Left cardiac atrium (tissue), 1 donor: ENCODE results near the gene HECTD2.

DNA sequence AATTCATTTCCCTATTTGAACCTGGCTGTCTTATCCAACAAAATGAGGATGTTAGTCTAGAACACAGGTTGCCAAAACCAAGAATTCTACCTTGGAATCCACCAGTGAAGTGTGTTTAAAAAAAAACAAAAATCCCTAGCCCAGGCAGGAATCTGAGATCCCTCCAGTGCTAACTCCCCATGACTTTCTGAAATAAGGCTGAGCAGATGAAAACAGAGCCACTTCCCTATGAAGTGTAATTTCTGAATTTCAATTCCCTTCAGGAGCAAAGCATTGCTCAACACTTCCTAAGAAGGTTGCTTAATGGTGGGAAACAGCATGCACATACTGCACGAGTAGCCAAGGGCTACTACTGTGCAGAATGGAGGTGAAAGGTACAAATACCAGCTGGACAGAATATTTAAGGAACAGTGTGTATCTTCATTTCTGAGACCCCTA, 9.6 kb downstream of the LIPA start:
- PRO-cap = no peak

GRCh38 chr10:89250648-89251668, 617 bp downstream of the LIPA start:
- PRO-cap = no peak

DNA sequence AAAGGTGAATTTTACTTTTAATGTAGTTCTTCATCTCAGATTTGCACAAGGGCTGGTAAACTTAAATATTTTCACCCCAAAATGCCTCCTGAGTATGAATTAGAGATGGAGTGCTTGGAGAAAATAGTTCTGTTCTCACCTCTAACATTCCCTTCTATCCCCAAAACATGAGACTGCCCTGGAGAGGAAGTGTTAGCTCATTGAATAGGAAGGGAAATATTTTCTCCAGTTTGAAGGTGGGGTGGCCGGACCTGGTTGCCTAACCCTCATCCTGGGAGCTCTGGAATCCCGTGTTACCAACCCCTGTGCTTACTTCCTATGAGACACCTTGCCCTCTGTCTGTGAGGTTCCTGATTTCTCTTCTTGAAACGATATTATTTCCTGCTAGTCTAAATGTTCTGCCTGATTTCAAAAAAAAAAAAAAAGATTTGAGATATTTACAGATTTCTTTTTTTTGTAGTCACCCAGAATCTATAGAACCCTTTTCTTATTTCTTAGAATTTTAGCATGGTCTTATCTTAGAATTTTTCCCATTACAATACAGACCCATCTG, 830 bp downstream of the IFIT2 start:
- PRO-cap = no peak

DNA sequence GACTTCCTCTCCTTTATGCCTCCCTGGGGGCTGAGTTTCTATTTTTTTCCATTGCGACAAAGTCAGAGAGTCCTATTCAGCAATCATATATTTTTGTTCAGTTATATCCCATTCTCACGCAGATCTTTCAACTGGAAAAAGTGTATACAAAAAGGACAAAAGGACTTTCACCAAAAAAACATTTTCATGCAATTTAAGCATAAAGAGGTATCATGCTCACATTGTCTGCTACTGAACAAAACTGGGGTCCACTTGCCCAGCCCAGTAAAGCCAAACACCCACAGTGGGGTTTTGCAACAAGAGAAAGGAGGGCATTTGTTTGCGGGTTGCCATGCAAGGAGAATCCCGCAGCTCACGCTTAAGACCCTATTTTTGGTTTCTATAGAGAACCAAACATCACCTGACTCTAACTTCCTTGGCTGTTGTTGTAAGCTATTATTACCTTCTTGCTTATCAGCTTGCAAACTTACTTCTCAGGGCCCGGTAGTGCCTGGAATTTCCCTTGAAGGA, 20.5 kb downstream of the IFIT3 start:
- PRO-cap = no peak

GRCh38 chr10:89374009-89374891, 3.6 kb upstream of the IFIT1B start:
- PRO-cap = no peak

DNA sequence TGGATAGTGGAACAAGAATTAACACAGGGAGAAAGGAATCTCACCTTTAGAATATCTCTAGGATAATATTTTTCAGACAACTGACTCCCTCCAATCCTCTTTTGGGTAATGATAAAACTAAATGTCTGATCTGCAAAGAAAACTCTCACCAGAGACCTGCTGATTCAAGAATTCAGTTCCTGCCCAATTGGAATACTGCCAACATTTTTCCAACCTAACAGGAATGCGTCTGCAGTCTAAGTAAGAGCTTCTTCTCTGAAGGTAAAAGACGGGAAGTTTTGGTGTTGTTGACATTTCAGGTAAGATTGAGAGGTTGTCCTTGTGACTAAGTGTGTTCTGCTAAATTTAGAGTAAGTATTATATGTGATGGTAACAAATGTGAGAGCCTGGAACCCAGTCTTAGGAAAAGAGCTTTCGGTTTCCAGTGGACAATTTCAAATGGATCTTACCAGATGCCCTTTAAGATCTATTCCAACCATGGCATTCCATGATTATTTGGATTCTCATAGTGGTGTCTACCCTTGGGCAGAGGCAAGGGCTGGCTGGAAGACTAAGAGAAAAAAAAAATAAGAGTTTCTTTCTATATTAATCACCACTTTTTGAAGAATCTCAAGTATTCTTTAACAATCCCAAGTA, 17.7 kb downstream of the IFIT5 start:
- PRO-cap = no peak

GRCh38 chr10:89476206-89476649, 59.2 kb downstream of the SLC16A12 start:
- PRO-cap = no peak

DNA sequence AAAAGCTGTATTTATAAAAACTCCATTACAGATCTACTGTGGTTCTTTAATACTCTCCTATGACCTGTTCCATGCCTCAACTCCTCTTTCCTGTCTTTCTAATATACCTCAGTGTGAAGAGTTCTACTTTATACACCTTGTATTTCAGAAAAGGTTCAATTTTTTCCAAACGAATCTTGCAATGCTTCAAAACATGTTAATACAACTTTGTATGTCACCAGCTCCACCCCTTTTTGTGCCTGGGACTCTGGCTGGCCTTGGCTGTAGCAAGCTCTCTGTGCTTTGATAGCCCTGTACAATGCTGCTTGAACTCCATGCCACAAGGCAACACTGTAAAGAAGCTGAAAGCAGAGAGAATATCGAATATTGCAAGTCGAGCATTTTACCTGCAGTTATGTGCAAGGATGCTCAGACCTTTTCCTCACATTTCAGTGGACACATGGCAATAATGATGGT, 52.5 kb downstream of the PANK1 start:
- PRO-cap = no peak

- PRO-cap = no peak
Measured at GRCh38 chr10:89702478-89702878, 1.1 kb downstream of the KIF20B start.

DNA sequence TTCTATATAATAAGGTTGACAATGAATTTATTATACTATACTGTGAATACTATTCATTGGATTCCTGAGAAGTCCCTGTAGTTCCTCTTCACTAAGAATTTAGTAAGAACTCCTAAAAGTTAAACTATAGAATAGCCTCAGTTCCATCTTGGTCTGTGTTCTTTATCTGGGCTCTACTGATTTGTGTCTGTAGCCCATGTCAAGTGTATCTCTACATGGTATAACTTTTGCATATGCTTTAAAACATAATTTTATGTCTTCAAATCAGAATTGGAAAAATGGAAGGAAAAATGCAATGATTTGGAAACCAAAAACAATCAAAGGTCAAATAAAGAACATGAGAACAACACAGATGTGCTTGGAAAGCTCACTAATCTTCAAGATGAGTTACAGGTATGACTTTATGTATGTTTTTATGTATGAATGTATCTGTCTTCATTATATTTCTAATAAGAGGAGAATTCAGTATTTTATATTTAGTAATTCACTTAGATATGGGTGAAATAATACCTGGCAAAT, 51.0 kb downstream of the KIF20B start:
- PRO-cap = no peak

DNA sequence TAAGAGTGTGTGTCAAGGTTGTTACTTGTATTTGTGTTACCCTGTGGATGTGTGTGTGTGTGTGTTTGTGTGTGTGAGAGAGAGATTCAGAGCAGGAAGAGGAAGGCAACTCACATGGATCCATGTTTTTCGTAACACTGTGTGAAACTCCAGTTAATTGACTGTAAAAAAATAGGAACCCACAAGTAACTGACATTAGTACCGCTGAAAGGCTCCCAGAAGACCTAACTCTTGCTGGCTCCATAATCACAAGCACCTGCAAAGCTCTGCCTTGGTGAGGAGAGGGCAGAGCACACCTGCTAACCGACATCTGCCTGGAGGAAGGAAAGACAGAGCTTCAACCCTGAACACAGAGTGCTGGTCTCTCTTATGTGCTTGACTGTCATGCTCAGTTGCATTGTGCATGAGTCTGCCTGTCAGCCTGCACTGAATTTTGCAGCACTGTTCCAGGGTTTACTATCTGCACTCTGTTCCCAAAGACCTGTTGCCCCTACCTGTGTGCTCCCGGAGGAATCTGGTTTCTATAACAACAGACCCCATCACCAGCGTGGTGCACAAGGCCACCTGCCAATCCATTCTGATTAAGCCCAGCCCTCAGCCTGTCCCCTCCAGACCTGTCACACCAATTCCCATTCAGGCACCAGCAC, 63.1 kb upstream of the ANKRD1 start:
- PRO-cap = unidirectional peak, plus-strand start at position 305 of the sequence

- PRO-cap = no peak
Measured at GRCh38 chr10:91287976-91288453, 67.6 kb downstream of the PCGF5 start.

GRCh38 chr10:91409896-91410934, at the start of gene HECTD2:
Gene HECTD2, plus strand, starts transcription at chr10:91410344.
- PRO-cap = bidirectional peak, plus-strand start at chr10:91410078, minus-strand start at chr10:91410012; bidirectional peak, plus-strand start at chr10:91410294, minus-strand start at chr10:91410248

GRCh38 chr10:91589140-91589617, 43.7 kb downstream of the PPP1R3C start:
- PRO-cap = no peak

- PRO-cap = no peak
Measured at GRCh38 chr10:91812572-91813391, 14.6 kb downstream of the TNKS2 start.

- PRO-cap = no peak
Measured at GRCh38 chr10:91849245-91849759, 51.1 kb downstream of the TNKS2 start.

DNA sequence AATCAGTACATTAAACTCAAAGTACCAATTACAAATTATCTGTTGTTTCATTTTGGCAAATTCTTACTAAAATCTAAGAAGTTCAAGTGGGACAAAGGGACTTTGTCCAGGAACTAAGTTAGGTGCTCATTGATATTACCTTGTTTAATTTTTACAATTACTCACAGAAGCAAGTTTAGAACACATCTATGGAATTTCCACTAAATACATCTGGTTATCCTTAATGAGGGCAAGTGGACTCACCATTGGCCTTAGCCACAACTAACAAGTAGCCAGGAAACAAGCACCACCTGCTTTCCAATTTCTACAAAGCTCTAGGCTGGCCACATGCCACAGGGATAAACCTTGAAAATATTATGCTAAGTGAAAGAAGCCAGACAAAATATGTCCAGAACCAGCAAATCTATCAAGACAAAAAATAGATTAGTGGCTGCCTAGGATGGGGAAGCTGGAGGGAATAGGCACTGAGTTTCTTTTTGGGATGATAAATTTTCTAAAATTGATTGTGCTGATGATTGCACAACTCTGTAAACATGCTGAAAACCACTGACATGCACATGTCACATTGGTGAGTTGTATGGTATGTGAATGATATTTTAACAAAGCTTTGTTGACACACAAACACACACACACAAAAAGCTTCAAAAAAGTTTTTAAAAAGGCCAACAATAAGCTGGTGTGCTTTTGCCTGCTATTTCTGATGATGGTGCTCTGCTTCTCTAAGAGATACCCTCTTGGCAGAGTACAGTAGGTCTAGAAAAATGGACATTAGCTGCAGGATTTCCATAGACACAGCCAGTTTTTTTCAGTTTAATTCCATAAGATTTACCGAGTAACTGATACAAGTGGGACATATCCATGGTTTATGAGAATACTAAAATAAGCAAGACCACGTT, 179.4 kb downstream of the CPEB3 start:
- PRO-cap = no peak

- PRO-cap = unidirectional peak, plus-strand start at chr10:92573242
Measured at GRCh38 chr10:92573024-92573604, 779 bp downstream of the IDE start.

DNA sequence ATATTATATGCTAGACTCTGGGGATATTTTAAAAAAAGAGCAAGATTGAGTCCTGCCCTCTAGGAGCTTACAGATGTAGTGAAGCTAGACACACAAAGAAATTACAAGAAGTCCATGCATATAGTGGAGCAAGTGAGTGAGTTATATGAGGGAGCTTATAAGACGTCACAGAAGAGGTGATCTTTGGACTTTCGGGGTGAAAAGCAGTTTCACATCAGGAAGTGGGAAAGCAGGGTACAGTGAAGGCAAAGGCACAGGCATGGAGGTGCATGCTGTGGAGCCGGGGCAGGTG, 38.5 kb upstream of the EXOC6 start:
- PRO-cap = no peak

GRCh38 chr10:93032214-93032700, 28.3 kb upstream of the CYP26C1 start:
- PRO-cap = no peak